ENCODE results near the gene KRTAP5-3.

DNA sequence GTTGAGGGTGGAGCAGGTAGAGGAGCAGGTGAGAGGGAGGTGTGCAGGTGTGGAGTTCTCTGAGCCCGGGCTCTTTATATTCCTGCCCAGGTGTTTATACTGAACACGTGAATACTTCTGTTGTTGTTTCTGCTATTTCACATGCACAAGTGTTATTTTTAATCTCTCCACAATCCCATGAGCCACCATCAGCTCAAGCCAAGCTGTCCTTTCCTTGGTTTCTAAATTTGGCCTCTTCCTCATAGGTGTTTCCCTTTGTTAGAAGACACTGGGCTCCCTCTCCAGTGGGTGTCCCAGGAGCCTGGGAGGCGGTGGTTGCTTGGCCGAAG is at the start of gene KRTAP5-3:
KRTAP5-3 (minus strand) TSS at position 67 of the 329 bp plus-strand sequence.
- PRO-cap: no peak

DNA sequence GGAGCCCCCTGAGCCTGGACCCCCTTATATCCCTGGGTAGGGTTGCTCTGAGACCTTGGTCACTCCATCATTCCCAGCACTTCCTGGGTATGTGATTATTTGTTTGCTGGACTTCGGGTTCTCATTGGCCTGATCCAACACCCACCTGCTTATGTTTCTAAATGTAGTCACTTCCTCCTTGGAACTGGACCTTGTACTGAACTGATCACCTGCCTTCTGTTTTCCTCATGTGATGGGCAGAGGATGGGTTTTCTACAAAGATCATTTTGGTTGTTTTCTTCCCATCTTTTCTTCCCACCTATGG is 168 bp upstream of the KRTAP5-4 start:
- PRO-cap: no peak

GRCh38 chr11:1660026-1660593 is 30.5 kb downstream of the KRTAP5-5 start:
- PRO-cap: no peak

GRCh38 chr11:1733495-1733842 is 16.9 kb downstream of the IFITM10 start:
- PRO-cap: no peak

- PRO-cap: no peak
These were observed 3.2 kb downstream of the IFITM10 start for GRCh38 chr11:1747079-1747684.

DNA sequence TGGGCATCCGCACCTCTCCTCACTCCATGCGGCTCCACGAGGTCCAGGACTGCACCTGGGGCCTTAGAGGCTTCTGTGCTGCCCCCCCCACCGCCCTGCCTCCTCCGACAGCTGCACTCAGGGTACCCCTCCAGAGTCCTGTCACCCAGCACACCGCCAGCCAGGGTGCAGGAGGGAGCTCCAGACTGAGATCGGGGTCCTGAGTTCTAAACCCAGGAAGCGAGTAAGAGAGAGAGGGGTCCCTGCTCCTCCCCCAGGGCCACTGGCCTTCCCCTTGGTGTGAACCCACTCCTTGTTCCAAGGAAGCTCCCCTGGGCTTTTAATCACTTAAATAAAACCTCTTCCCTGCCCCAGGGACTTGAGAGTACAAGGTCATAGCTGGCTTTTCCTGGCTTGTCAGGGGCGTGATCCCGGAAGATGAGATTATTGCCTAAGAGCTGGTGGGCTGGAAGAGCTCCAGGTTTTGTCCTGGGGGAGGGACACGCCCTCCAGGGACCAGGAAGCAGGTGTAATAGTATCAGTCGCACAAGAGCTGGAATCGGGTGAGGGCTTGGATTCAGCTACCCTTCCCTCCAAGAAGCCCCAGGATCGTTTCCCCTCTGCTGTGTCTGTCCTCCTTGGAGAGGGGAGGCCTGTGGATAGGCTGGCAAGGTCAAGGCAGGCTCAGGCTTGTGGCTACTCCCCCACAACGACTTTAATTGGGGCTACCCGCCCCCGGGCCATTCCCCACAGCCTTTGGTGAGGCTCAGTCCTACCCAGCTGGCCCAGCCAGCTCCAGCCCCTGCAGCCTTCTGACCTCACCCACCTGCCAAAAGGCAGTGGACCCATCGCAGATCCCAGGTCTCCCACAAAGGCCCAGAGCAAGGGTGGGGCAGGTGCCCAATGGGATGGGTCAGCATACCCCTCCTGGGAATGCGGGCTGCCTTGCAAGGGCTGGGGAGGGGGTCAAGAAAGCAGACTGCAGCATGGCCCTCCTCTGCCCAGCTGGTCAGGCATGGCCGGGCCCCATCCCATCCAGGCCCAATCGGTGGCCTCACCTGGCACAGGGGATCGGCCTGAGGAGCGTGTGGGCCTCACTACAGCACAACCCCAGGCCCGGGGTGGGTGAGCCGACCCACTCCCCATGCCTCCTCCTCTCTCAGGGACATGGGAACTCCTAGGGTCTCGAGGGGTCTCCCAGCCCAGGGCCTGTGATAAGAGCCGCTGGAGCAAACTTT is 1.2 kb downstream of the CTSD start:
- PRO-cap: no peak

GRCh38 chr11:1843094-1843619 is 4.4 kb downstream of the TNNI2 start:
- PRO-cap: no peak

DNA sequence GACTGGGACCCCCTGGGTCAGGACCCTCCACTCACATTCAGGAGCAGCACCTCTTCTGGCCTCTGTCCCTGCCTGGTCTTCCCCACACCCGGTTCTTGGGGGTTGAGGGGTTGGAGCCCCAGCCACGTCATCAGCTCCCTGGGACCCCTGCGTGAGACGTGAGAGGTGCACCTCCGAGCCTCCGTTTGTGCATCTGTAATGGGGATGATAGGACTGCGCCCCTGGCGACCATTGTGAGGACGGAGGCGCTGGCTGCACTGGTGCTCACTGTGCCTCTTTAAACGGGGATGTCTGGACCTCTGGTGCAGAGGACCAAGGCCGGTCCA is 16.9 kb downstream of the LSP1 start:
- PRO-cap: no peak

DNA sequence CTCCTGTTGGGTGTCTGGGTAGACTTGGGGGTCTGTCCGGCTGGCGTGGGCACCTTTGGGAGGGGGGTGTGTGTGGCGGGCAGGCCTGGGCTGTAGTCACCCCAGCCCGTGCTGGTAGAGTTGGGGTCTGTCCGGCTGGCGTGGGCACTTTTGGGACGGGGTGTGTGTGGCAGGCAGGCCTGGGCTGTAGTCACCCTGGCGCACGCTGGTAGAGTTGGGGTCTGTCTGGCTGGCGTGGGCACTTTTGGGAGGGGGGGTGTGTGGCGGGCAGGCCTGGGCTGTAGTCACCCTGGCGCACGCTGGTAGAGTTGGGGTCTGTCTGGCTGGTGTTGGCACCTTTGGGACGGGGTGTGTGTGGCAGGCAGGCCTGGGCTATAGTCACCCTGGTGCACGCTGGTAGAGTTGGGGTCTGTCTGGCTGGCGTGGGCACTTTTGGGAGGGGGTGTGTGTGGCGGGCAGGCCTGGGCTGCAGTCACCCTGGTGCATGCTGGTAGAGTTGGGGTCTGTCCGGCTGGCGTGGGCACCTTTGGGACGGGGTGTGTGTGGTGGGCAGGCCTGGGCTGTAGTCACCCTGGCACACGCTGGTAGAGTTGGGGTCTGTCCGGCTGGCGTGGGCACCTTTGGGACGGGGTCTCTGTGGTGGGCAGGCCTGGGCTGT is 18.9 kb downstream of the LSP1 start:
- PRO-cap: no peak

DNA sequence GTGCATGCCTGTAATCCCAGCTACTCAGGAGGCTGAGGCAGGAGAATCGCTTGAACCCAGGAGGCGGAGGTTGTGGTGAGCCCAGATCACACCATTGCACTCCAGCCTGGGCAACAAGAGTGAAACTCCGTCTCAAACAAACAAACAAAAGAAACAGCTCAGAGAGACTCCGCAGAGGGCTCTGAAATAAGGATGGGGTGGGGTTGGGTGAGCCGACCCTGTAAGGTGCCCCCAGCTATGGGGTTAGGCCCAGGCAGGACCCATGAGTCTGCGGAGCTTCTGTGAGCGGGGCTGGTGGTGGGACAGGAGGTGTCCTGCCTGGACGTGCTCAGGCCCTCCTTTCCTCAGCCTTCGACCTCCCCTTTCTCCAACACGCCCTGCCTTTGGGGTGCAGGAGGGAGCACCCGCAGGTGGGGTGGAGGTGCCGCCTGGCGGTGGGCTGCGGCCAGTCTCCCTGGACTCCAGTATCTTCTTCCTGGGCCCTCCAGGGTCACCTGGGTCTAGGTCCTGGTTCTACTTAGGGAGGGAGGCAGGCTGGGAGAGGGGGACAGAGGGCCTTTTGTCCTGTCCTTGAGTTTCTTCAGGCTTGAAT is 12.4 kb downstream of the PRR33 start:
- PRO-cap: no peak

DNA sequence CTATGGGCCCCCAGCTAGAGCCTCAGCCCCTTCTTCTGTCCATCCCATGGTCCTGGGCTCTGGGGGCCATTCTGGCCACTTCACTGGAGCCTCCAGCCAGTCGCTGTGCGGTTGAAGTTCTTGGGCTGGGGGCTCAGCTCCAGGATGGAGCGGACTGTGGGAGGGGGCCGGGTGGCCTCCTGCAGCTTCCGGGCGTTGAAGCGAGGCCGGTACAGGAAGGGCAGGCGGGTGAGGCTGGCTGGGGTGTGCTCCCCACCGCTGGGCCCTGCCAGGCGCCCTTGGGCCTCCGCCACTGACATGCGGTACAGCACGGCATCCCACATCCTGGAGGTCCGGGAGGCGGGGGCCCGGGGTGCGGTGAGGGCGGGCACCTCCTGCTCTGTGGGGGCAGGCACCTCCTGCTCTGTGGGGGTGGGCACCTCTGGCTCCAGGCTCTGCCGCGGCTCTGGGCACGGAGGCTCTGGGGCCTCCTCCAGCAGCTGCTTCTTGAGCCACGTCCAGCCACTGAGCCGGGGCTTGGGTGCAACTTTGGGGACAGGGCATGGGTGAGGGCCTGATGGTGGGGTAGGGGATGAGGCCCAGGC is 2.5 kb downstream of the PRR33 start:
- PRO-cap: no peak

DNA sequence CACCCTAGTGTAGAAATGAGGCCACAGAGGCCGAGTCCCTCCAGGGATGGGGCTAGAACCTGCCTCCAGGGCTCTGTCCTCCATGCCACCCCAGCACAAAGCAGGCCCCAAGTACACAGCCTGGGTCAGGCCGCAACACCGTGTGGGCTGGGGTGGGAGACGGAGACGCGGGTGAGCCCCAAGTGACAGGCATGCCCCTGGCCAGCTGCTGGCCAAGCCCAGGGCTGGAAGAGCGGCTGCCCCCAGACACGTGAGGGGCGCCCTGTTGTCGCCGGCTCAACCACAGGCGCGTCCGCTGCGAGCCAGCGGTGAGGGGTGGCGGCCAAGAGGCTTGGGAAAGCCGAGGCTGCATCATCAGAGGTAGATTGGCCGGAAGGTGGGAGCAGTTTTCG is 911 bp downstream of the PRR33 start:
- PRO-cap: no peak

DNA sequence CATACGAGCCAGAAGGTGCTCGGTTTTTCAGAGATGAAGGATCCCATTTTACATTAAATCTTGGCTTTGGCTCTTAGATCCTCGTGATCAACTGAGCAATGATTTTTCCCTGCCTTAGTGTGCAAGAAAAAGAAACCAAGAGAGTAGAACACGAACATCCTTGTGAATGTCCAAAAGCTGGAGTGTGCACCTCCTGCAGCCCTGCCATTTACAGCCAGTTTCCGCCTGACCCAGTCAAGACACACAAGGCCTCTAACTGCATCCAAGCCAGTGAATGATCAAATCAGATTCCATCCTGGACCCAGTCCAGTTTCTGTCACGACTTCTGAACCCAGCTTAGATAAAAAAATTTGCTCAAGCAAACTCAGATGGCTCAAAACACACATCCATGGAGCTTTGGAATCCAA is 12.0 kb upstream of the PRR33 start:
- PRO-cap: no peak

DNA sequence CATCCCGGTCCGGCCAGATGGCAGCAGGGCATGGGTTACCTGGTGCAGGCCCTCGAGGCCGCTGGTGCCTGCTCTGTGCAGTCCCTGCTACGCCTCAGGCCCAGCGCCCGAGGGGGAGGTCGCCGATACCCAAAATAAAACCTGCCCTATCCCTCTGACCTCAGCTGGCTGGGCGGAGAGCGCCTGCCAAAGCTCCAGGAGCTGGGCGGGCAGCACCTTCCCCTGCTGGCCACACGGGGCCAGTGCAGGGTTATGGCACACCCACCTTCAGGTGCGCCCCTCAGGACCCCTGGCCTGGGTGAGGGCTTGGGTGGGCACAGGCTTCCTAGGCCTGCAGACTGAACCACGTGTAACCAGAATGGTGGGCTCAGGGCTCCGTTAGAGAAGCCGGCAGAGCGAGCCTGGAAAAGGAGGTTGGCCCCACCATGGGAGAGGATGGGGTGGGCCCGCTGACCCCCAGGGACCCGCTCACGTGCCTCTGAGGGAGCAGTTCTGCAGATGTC is 1.9 kb upstream of the TNNT3 start:
- PRO-cap: no peak

DNA sequence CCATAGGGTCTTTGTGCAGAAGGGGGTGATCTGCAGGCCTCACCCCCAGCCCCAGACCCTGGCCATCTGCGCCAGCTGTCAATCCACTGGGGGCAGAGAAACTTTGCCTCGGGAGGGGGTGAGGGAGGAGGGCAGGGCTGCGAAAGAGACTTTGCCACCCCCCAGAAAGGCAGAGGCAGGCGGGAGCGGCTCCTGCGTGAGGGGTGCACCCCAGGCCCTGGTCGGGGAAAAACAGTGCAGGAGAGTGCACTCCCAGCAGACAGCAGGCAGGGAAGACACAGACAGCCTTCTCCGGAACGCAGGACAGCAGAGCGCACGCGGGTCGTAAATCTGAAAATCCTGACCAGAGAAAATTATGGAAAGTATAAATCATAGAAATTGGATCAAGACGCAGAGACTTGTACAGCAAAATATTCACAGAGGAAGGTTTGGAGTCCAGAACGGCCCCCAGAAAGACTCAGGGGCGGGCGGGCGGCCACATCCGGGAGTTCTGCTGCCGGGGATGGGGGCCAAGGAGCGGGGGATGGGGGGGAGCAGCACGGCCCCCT is 8.1 kb upstream of the MRPL23 start:
- PRO-cap: no peak

DNA sequence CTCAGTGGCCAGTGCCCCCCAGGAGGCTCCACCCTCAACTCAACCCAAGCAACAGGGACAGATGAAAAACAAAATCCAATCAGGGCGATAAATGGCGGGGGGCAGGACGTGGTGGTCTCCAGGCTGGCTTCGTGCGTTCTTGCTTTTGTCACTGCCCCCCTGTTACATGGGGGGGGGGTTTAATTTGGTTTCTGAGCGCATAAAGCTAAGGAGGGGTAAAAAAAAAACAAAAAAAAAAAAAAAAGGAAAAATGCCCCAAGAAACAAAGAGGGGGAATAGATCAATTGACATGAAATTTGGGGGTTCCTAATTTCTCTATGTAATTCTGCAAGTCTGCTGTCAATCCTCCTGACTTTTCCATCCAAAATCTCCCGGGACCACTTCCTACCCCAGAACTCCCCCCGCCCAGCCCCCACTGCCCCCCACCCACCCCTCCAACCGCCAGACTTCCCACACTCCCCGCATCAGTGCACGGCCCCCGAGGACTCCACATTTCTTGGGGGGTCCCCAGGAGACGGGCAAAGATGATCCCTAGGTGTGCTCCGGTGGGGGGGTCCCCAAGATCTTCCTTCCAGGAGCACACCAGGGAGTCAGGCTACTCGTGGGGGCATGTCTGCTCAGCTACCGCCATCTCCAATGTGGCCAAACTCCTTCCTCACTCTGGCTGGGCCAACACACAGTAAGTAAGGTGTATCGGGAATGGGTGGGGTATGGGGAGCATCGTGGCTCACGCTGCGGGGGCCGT is 8.7 kb downstream of the IGF2 start:
- PRO-cap: no peak

- PRO-cap: no peak
These were observed 1.6 kb downstream of the IGF2 start for GRCh38 chr11:2137584-2138076.

- PRO-cap: no peak
These were observed 1.7 kb upstream of the IGF2 start for GRCh38 chr11:2140750-2141521.

GRCh38 chr11:2161361-2161807 is 375 bp upstream of the INS start:
- PRO-cap: no peak

DNA sequence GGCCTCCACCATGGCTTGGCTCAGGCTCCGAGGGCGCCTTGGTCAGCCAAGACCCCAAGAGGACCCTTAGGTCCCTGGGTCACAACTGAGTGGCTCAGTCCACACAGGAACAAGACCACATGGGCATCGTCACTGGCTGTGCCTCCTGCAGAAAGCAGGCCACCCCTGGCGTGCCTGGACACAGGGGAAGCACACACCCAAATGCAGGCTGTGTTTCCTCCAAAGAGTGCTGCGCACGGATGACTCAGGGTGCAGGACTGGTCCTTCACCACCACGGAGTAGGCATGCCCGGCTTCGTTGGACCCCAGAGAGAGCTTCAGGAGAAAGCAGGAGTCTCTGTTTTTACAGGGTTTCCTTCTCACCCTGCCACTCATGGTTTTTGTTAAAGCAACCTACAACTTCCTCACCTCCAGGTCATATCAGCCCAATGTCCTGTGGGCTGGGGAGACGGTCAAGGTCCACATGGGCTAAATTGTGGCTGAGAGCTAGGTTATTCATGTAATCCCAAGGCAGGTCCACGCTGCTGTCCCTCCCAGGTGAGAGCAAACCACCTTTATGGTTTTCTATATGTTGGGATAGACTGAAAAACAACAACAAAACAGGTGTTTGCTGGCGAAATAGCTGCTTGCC is 19.3 kb downstream of the TSPAN32 start:
- PRO-cap: no peak

All from aorta (tissue), 1 donor.